Endothelial cell of umbilical vein (primary cell): ENCODE measurements around a stretch of chr6.

DNA sequence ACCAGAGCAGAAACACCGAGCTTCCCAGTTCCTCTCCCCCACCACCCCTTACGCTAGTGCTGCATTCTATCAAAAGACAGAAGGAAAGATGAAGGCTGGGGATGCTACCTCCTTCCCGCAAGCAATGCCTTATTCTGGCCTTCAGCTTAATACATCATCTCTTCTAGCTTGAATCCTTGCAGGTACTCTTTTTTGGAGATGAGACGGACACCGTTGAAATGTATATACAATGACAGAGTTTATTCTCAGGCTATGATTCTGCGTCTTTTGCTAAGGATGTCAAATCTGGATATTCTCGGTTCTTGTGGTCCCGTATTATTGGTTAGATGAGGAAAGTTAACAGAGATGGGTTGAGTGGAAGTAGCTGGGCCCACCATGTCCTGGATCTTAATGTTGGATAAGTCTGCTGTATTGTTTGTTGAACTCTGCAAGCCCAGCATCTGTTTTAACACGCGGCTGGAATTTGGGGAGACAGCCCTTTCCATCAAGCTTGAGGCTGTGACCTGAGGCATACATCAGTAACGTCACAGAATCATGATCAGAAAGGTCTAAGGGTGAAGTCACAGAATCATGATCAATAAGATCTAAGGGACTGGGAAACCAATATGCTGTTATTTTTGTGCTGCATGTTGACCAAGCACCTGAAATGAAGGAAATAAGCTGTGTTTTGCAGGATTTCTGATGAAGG, 103.9 kb downstream of the JARID2 start:
- PRO-cap = no peak
CAGE:
- cytosol, long polyA minus RNA = no peak
- cytosol, long polyA plus RNA = no peak
- long polyA plus RNA = no peak
- nucleus, long polyA minus RNA = no peak
- nucleus, long polyA plus RNA = no peak

DNA sequence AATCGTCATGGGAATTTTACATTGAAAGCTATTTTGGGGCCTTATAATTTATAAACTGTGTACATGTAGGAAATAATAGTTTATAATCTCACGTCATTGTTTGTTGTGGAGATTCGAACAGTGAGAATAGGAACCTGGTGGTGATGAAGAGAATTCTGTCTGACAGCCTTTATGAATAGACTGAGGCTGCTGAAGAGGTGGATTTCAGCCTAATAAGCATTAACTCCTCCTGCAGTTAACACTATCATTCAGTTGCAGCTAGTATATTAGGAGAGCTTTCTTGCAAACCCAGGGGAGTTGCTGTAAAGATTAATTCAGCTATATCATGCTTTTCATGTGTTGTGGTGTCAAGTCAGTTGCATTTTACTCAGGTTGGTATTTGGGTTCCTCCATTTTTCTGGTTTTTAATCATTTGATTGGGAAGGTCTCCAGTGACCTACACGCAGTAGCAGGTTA, 125.4 kb downstream of the JARID2 start:
- PRO-cap = no peak
CAGE:
- cytosol, long polyA minus RNA = no peak
- cytosol, long polyA plus RNA = no peak
- long polyA plus RNA = no peak
- nucleus, long polyA minus RNA = no peak
- nucleus, long polyA plus RNA = no peak

- PRO-cap = no peak
CAGE:
- cytosol, long polyA minus RNA = no peak
- cytosol, long polyA plus RNA = no peak
- long polyA plus RNA = no peak
- nucleus, long polyA minus RNA = no peak
- nucleus, long polyA plus RNA = no peak
Measured at GRCh38 chr6:15398061-15399423, 152.7 kb downstream of the JARID2 start.

- PRO-cap = no peak
CAGE:
- cytosol, long polyA minus RNA = no peak
- cytosol, long polyA plus RNA = no peak
- long polyA plus RNA = no peak
- nucleus, long polyA minus RNA = no peak
- nucleus, long polyA plus RNA = no peak
Measured at GRCh38 chr6:15402356-15403133, 156.7 kb downstream of the JARID2 start.

- PRO-cap = no peak
CAGE:
- cytosol, long polyA minus RNA = no peak
- cytosol, long polyA plus RNA = no peak
- long polyA plus RNA = no peak
- nucleus, long polyA minus RNA = no peak
- nucleus, long polyA plus RNA = no peak
Measured at GRCh38 chr6:15425768-15426889, 180.3 kb downstream of the JARID2 start.

GRCh38 chr6:15448612-15449067, 202.8 kb downstream of the JARID2 start:
- PRO-cap = no peak
CAGE:
- cytosol, long polyA minus RNA = no peak
- cytosol, long polyA plus RNA = no peak
- long polyA plus RNA = no peak
- nucleus, long polyA minus RNA = no peak
- nucleus, long polyA plus RNA = no peak

DNA sequence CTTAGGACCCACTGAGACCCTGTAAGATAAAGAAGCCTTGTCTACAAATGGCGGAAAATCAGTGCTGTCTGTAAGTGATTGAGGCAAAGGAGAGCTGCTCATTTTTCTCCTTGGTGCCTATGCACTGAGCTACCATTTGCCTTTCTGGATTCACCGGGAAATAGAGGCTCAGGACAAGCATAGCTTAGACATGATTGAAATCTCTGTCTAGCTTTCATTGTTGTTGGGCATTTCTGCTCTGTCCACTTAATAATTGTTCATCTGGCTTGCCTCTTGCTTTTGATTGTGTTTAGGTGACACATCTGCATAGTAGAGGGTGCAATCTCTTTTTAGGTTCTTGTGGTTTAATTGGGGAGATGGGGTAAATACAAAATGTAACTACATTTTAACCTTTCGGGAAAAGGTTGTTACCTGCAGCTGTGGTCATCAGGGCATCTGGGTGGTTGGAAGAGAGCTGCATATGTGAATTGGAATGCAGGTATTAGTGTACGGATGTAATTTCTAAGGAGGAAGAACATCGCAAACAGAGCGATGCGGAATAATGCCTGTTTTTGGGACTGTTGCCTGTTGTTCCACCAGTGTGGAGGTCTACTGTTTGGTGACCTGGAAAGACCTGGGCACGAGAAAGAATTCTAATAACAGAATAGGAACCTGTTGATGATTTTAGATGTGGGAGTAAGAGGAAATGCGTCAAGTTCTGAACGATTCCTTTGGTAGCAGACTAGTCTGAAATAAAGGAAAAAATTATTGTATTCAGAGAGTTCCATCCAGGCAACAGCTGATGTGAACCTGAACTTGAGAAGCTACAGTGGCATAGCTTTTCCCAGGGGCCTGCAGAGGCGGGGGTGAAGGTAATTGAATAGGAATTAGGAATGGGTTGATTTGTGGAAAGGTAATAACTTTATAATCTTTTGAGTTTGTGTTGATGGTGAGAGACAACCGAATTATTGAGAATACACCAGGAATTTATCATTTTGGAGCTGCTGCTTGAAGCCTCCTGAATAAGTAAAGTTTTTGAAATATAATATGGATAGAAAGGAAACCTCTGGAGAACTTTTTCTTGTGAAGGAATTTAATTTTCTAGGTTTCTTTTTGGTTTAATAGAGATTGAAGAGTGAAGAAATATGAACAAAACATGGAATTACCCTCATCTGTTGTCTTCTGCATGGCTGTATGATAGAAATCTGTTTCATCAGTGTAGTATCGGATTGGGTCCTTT, 192.1 kb downstream of the DTNBP1 start:
- PRO-cap = no peak
CAGE:
- cytosol, long polyA minus RNA = no peak
- cytosol, long polyA plus RNA = no peak
- long polyA plus RNA = no peak
- nucleus, long polyA minus RNA = no peak
- nucleus, long polyA plus RNA = no peak

- PRO-cap = no peak
CAGE:
- cytosol, long polyA minus RNA = no peak
- cytosol, long polyA plus RNA = no peak
- long polyA plus RNA = no peak
- nucleus, long polyA minus RNA = no peak
- nucleus, long polyA plus RNA = no peak
Measured at GRCh38 chr6:15524467-15524979, 138.3 kb downstream of the DTNBP1 start.

GRCh38 chr6:15586496-15587258, 76.2 kb downstream of the DTNBP1 start:
- PRO-cap = no peak
CAGE:
- cytosol, long polyA minus RNA = no peak
- cytosol, long polyA plus RNA = no peak
- long polyA plus RNA = no peak
- nucleus, long polyA minus RNA = no peak
- nucleus, long polyA plus RNA = no peak

GRCh38 chr6:15588549-15589004, 74.3 kb downstream of the DTNBP1 start:
- PRO-cap = no peak
CAGE:
- cytosol, long polyA minus RNA = no peak
- cytosol, long polyA plus RNA = no peak
- long polyA plus RNA = no peak
- nucleus, long polyA minus RNA = no peak
- nucleus, long polyA plus RNA = no peak

DNA sequence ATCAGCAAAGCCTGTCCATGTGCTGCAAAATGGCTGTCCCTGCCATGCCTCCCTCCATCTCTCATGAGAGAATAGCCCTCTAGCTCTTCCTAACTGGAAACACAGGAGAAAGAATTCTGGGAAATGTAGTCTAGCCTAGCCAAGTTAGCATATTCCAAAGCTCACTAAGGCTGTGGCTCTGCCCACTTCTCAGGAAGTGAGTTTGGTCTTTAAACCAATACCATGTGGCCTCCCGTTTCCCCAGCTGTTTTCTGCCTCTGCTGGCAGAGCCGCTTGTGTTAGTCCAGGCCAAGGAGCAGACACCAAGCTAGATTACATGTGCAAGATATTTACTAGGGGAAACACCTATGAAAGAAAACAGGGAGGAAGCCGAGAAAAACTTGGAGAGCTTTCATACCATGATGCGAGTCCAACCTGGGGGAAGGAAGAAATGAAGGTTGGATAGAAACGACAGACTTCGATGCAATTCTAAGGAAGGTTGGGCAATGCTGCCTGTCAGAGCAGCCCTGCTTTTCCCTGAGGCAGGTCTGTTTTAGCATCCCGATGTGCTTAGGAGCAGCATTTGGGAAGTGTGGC, 91.7 kb upstream of the DTNBP1 start:
- PRO-cap = no peak
CAGE:
- cytosol, long polyA minus RNA = no peak
- cytosol, long polyA plus RNA = no peak
- long polyA plus RNA = no peak
- nucleus, long polyA minus RNA = no peak
- nucleus, long polyA plus RNA = no peak

DNA sequence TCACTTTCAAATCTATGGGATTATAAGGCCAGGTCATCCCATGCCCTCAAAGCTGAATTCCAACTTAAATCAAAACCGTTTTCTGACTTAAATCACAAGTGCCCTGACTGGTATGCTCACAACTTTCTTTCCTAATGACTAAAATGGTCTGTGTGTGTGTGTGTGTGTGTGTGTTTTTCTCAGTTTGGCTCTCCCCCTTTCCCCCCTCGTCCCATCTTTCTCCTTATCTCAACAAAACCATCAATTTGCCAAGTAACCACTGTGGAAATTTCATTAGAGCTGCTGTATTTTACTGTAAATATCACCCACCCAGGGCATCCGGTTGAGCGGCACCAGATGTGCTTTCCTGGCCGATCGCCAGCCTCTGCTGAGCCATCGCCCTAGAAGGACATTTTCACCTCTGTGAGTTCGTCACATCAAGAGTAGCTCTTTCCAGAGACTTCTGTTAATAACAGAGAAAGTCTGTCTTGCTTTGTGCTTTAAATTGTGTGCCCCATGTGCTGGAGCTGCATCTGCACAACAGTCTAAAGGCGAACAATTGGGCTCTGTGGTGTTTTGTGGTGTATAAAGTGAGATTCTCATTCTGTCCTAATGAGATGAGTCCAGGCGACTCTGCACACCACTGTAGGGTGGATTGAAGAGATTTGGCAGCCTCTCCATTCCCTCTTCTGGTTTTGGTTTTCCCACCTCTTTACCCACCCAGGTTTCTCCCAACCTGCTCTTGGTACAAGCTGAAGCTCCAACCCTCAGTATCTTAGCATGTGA, 217.2 kb upstream of the DTNBP1 start:
- PRO-cap = no peak
CAGE:
- cytosol, long polyA minus RNA = no peak
- cytosol, long polyA plus RNA = no peak
- long polyA plus RNA = no peak
- nucleus, long polyA minus RNA = no peak
- nucleus, long polyA plus RNA = no peak

DNA sequence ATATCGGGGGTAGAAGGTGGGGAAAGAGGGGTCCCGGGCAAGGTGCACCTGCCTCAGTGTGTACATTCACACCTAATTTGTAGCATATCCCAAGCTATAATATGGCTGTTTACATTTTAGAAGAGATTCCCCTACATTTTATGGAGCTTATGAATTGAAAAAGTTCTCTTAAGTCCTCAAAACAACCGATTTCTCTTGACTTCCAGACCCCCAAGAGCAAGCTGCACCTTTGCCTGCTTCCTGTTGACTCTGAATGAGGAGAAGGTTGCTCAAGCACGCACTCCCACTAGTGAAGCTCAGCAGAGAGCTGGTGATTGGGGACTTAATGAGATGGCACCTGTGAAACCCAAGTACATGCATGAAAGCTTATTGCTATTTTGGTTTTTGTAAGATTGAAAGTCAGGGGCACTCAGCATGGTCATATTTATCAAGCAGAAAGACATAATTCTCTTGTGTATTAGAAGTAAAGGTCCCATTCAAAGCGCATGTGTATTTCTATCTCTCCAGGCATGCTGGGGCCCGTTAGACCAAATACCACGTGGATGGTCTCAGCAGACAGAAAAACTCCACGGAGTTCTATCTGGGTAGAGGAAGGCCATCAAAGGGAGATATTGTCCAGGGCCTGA, 224.6 kb upstream of the DTNBP1 start:
- PRO-cap = no peak
CAGE:
- cytosol, long polyA minus RNA = no peak
- cytosol, long polyA plus RNA = no peak
- long polyA plus RNA = no peak
- nucleus, long polyA minus RNA = no peak
- nucleus, long polyA plus RNA = no peak

DNA sequence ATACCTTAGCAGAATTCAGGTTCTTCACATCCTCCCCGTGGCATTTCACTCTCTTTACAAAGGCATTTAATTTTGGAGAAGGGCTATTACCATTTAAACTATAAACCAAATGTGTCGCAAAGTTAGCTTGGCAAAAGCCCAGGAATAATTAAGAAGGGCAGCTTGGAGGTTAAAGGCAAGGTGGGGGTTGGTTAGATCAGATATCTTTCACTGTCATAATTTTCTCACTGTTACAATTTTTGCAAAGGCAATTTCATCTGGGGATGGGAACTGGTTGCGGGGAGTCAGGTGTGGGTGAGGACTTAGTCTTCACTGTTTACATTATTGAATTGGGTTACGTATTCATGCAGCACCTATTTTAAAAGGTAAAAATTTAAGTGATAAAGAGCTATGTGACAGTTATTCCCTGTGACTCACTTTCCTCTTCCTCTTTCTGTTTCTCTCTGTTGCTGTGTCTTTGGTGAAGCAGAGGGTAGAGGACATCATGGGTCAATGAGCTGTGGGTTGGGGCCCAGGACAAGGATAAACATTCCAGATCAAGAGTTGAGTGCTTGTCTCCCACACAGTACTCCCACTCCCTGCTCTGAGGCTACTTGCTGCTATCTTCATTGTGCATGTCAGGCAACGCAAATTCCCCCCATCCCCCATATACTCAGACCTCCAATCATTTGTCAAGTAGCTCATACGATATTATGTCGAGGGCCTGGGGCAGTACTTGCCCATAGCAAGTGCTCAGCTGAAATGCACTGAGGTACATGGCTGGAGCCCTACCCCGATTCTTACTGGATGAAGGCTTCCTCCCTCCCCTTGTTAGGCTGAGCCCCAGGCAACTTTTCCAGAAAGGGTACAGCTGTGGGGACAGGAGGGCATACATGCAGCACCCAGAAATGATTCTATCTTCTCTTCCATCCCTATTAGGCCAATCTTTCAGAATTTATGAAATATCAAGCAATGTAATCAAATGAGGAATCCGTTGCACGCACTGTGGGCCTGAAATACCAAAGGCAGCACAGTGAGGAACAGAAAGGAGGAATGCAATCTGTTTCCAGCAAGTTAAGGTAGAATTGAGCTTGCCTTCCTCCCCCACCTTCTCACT, 223.0 kb upstream of the MYLIP start:
- PRO-cap = no peak
CAGE:
- cytosol, long polyA minus RNA = no peak
- cytosol, long polyA plus RNA = no peak
- long polyA plus RNA = no peak
- nucleus, long polyA minus RNA = no peak
- nucleus, long polyA plus RNA = no peak

- PRO-cap = no peak
CAGE:
- cytosol, long polyA minus RNA = no peak
- cytosol, long polyA plus RNA = no peak
- long polyA plus RNA = no peak
- nucleus, long polyA minus RNA = no peak
- nucleus, long polyA plus RNA = no peak
Measured at GRCh38 chr6:16059955-16060740, 68.7 kb upstream of the MYLIP start.

GRCh38 chr6:16129840-16130153, 911 bp downstream of the MYLIP start:
- PRO-cap = bidirectional peak, plus-strand start at chr6:16130038, minus-strand start at chr6:16129928
CAGE:
- cytosol, long polyA minus RNA = no peak
- cytosol, long polyA plus RNA = no peak
- long polyA plus RNA = no peak
- nucleus, long polyA minus RNA = no peak
- nucleus, long polyA plus RNA = no peak

GRCh38 chr6:16358698-16359122, 120.3 kb downstream of the GMPR start:
- PRO-cap = no peak
CAGE:
- cytosol, long polyA minus RNA = no peak
- cytosol, long polyA plus RNA = no peak
- long polyA plus RNA = no peak
- nucleus, long polyA minus RNA = no peak
- nucleus, long polyA plus RNA = no peak

- PRO-cap = no peak
CAGE:
- cytosol, long polyA minus RNA = no peak
- cytosol, long polyA plus RNA = no peak
- long polyA plus RNA = no peak
- nucleus, long polyA minus RNA = no peak
- nucleus, long polyA plus RNA = no peak
Measured at GRCh38 chr6:16476787-16477637, 238.6 kb downstream of the GMPR start.

- PRO-cap = unidirectional peak, minus-strand start at chr6:16766361
CAGE:
- cytosol, long polyA minus RNA = no peak
- cytosol, long polyA plus RNA = no peak
- long polyA plus RNA = no peak
- nucleus, long polyA minus RNA = no peak
- nucleus, long polyA plus RNA = no peak
Measured at GRCh38 chr6:16765839-16766701, 4.8 kb upstream of the ATXN1 start.

DNA sequence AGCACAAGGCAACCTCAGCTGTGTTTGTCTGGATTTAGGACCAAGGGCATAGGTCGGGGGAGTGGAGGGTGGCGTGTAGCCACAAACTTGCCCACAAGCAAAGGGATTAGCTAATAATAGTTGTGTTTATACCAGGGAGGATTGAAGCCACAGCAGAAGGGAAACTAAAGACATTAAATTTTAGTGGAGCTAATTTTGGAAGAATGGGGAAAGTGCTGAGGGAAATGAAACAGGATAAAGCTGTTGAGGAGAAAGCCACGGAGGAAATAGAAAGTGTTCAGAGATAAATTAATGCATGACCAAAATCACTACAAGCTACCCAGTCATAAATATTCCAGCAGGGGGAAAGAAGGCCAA, 115.7 kb upstream of the STMND1 start:
- PRO-cap = no peak
CAGE:
- cytosol, long polyA minus RNA = no peak
- cytosol, long polyA plus RNA = no peak
- long polyA plus RNA = no peak
- nucleus, long polyA minus RNA = no peak
- nucleus, long polyA plus RNA = no peak